Cardiac ventricle fibroblast (primary cell): ENCODE measurements around a stretch of chr14.

DNA sequence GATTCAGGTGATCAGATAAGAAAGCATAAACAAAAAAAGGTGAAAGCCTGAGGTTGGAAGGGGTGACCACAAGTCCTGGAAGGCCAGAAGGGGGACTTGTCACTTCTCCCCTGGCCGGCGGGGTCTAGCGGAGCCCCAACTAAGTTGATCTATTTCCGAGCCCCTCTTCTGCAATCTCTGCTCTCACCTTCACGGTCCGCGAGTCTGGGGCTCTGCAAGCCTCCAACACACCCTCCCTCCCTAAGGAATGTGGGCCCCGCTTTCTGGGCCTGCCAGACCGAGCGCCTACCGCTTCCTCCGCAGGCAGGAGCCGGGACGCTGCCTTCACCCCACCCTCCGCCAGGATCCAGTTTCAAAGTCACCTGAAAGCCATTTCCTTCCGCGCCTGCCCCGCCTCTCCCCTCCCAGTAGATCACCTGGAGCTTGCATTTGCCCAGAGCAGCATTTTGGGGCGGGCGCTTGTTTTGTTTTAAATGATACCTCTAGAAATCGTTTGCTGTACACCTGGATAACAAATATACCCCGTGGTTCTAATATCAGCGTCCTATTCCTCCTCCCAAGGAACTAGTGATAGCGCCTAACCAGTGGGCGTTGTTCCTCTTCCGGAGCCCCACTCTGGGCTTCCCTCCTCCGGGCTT lies 1.2 kb upstream of the PLEKHG3 start:
- RAMPAGE, long total RNA, result no peak

DNA sequence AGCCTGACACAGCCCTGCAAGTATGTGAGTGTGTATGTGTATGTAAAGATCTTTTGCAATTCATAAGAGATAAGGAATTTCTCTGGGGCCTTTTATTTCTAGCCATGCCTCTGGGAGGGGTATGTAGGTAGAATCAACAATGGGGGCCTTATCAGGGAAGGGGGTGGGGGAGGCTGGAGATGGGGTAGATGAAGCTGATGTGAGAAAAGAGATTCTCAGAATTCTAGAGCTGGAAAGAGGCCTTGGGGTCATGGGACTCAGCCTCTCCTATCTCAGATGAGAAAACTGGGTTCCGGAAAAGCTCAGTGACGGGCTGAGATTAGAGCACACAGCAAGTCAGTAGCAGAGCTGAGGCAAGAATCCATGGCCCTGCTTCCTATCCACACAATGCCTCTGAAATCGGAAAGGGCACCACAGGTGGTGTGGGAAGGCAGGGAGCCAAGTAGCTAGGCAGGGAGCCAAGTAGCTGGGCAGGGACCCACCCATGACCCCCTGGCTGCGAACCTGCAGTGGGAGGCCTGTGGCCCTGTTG lies 54.6 kb downstream of the PLEKHG3 start:
- RAMPAGE, long total RNA, result no peak

DNA sequence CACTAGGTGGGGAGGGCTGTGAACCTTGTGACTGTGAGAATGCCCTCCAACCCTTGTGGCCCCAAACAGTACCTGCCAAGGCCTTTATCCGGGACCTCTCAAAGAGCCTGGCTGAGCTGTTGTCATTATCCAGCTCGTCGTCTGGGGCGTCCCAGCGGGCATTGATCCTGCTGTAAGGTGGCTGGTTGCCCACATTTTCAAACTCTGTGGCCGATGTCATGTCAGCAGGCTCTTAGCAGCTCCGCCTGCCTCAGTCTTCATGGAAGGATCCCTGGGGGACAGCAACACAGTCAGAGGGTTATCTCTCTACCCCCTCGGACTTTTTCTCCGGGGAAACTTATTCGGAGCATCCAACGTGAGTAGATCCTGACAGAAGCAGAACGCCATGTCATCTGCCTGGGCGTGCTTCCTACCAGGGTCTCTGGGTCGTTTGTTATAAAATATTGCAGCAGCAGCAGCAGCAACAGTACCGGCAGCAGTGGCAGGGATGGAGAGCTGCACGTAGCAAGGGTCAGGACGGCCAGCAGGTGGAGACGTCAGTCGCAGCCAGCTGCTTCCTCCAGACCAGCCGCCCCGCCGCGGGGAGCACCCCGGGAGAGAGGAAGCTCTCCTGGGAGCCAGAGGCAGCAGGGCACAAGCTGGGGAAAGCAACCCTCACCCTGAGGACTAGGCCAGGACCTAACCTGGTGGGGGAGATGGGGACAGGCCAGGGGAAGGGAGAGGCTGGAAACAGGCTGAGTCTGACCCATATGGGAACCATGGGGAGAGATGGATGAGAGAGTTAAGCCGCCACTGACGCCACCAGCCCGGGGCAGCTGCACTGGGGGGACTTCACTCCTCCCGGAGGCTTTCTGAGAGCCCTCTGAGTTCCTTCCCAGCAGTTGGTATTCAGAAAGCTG lies 56.6 kb downstream of the SPTB start:
- RAMPAGE, long total RNA, result no peak

GRCh38 chr14:65495536-65495969 lies 83.0 kb downstream of the FUT8 start:
- RAMPAGE, long total RNA, result no peak

DNA sequence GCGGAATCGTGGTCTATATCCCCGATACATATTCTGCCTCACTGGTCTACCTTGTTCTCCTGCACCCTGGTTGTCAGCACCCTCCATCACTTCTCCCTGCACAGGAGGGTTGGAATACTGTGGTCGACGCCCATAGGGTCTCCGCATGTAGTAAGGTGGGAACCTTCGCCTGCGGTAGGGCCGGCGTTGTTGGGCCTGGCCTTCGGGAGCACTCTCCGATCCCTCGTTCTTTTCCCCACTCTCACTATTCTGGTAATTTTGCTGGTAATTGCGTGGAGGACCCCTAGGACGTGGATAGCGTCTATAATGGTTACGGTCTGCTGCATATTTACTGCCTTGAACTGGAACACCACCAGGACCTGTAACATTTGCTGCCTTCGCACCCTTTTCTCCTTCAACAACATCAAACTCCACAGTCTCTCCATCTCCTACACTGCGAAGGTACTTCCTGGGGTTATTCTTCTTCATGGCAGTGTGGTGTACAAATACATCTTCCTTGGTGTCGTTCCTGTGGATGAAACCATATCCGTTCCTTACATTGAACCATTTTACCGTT lies 473.0 kb upstream of the CCDC196 start:
- RAMPAGE, long total RNA, result no peak

GRCh38 chr14:66700948-66701647 lies 193.2 kb downstream of the GPHN start:
- RAMPAGE, long total RNA, result no peak

GRCh38 chr14:67360811-67361223 lies 689 bp downstream of the EIF2S1 start:
- RAMPAGE, long total RNA, result no peak

DNA sequence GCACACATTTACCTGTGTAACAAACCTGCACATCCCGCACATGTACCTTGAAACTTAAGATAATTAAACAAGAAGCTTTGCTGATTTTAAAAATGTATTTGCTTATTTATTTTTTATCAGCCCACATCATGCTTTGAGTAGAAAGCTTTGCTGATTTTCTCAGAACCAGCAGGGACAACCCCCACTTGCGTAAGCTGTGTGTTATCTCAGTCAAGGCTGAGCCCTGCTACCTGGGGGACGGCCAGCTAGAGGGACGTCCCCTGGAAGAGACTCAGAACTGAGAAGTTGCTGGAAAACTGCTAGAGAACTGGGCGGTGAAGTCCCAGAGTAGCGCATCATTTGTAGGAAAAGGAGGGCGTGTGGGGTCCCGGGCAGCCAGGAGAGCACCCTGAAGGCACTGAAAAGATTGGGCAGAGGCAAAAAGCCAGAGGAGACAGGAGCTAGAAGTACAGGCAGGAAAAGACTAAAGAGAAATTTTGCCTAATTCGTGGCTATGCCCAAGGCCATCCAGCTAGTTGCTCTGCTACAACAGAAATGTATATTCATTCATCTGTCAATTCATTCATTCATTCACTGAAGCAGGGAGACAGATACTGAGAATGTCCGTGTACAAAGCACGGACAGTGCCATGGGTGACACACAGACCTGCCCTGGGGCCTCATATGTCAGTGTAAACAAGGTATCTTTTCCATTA lies 4.3 kb upstream of the PLEK2 start:
- RAMPAGE, long total RNA, result no peak

- RAMPAGE, long total RNA, result no peak
These were observed 30.8 kb downstream of the TMEM229B start for GRCh38 chr14:67457697-67458245.

GRCh38 chr14:67820449-67821268 lies 1.1 kb downstream of the RAD51B start:
- RAMPAGE, long total RNA, result no peak

GRCh38 chr14:67853260-67853670 lies 33.7 kb downstream of the RAD51B start:
- RAMPAGE, long total RNA, result no peak

DNA sequence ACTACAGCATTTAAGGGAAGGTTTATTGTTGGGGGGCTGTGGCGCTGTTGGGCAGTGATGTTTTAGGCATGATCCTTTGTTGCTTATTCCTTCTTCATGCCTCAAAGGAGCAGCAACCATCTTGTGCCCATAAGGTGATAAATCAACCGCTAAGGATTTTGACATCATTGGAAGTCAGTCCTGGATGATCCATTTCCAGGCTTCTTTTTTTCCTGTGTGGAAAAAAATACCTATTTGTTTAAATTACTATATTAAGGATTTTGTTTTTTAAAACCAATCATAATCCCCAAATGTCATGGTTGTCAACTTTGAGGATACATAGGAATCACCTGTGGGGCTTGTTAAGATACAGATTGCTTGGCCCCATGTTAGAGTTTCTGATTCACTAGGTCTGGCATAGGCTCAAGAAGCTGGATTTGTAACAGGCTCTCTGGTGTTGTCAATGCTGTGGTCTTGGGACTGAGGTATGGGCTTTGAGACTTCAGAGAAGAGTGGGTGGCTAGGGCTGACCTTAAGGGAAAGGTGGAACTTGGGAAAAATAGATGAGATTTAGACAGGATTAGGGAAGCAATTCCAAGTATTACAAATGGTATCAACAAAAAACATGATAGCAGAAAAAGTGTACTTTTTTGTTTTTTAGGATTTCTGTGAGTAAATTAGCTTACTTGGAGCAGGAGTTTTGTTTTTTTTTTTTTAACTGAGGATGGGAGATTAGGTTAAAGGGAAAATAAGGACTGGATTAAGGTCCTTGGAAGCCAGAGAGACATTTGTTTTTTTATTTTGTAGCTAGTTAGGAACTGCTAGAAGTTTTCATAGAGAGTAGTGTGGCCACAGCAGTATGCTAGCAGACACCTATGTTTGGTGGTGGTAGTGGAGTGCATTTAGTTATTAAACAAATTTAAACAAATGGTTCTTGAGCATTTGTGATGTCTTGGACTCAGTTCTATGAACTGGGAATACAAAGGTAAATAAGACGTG lies 88.5 kb downstream of the RAD51B start:
- RAMPAGE, long total RNA, result no peak

GRCh38 chr14:67941508-67941806 lies 121.9 kb downstream of the RAD51B start:
- RAMPAGE, long total RNA, result no peak

GRCh38 chr14:67941807-67942821 lies 122.5 kb downstream of the RAD51B start:
- RAMPAGE, long total RNA, result no peak

DNA sequence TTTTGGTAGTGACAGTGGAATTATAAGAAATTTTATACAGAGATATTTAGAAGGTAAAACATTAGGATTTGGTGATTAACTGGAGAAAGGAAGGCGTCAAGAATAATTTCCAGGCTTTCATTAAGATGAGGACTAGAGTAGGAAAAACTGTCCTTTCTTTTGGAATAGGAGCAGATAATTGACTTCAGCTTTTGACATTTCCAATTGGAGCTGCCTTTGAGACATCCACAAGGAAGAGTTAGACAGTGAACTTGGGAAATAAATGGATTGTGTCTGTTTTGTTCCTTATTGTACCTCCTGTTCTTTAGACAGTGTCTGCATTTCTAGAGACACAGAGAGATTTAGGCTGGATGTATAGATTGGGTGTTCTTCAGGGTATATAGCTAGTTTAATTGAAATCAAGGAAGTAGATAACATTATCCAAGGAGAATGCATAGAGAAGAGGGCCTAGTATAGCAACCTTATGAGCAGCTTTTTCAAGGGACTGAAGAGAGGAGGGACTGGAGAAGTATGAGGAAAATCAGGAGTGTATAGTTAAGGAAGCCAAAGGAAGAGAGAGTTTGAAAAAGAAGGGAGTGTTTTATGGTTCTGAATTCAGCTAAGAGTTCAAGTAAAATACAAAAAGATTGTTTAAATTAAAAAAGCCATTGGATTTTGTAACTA lies 265.5 kb downstream of the RAD51B start:
- RAMPAGE, long total RNA, result no peak

GRCh38 chr14:68168850-68169516 lies 349.4 kb downstream of the RAD51B start:
- RAMPAGE, long total RNA, result no peak

DNA sequence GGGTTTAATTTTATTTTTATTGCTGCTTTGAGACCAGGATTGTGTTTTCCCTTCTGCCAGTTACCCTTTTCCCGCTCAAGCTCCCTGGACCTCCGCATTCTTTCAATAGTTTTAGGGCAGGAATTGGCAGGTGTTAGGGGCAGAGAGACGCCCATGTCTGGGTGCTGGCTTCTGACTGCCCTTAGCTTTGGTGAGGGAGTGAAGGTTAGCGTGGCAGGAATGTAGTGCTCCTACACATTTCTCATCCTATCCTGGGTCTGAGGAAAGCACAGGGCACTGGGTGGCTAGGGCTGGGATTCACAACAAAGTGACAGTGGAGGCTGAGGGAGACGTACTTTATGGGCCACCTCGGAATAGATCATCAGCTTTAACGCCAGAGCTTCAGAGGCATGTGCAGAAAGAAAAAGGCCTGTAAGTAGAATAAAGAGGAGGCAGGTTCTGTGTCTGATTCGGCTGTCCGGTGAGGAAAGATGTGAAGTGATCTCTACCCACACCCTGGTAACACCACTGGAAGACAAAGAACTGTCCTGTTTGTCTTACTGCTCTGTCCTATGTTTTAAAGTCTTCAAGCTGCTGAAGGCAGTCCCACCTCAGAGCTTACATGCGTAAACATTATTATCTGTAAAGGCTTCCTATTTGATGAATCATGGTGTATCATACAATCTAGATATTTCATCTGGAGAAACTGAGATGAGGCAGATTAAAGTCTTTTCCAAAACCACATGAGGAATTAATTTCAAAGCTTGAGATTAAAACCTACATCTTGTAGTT lies 427.9 kb downstream of the ZFP36L1 start:
- RAMPAGE, long total RNA, result no peak

GRCh38 chr14:68391540-68391954 lies 401.3 kb downstream of the ZFP36L1 start:
- RAMPAGE, long total RNA, result no peak

DNA sequence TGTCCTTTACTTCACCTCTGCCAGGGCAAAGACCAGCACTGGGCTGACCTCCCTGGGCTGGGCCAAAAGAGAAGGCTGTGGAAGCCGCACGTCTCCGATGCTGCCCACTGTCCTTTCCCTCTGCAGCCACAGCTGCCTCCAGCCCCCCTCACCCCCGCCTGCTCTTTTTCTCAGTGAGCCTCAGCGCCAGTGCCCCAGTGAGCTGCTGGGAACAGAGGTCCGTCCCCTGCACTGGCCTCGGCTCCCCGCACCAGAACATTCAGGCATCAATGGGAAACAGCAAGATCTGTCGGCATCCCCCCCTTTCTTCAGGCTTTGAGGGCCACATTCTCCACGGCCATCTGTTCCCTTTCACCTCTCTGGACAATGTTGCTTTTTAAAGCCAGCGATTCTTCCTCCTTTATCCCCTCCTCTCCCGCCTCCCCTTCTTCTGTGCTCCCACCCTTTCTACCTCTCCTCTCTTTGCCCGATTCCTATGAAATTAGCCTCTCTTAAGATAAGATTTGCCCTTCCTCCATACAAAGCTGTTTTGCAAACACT lies 398.0 kb downstream of the ZFP36L1 start:
- RAMPAGE, long total RNA, result no peak

DNA sequence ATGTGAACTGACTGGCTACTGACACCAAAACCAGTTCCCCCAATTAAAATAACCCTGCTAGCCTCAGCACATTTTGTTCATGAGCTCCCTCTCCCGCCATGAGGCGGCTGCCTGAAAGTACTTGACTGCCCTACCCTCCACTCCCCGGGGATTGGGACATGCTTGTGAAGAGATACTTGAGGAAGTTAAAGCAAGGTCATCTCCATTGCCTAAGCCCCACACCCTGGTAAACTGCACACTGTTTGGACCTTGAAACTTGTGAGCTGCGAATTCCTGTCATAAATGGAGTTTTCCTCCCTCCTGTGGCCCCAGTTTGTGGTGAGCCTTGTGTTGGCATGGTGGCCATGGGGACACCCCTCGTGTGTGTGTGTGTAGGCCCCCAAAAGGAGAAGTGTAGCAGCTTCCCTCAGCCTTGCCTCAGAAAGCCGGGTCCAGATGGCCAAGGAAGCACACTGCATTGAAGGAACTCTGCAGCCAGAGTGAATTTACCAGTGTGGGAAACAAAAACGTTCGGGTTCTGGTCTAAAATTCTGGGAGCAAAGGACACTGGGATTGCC lies 395.5 kb downstream of the ZFP36L1 start:
- RAMPAGE, long total RNA, result no peak